Heart right ventricle (tissue), 2 donors: Measurements from ENCODE around the genes CEMP1, ELOB and BICDL2.

DNA sequence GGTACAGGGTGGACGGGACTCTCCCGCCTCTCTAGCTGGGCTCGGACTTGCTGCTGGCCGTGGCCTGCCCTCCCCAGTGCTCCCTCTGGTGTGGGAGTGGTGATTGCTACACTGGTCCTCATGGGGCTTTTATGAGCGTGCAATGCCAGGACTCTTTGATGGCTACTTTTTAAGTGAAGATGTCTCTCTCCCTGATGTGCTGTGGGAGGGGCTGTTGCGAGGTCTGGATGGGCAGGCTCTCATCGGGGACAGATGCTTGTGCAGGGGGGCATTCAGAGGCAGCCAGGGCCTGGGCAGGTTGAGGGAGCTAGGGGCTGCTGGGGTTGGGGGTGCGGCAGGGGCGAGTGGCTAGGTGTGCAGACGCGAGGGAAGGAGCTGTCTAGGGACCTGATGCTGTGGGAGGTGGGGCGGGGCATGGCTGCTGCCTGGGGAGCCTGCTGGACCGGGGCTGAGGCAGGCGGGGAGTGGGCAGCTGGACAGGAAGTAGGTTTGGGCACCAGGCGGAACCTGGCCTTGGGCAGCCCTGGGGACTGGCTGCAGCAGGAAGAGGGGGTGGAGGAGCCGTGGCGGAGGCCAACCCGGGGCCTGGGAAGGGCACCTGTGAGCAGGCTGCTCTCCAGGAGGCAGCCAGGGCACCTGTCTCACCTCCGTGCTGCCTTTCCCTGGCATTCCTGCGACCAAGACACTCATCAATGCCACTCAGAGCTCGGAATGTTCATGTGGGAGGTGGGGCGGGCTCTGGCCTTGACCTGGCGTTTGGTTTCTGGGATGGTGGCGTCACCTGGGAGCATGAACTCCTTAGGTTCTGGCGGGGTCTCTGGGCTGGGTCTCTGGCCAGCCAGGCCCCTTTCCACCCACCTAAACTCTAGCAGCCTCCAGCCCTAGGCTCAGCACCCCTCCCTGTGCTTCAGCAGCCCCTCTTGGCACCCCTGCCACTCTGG is 5.9 kb upstream of the DNASE1L2 start:
- PRO-cap, 2 experiments: no peak in any of the 2 experiments

DNA sequence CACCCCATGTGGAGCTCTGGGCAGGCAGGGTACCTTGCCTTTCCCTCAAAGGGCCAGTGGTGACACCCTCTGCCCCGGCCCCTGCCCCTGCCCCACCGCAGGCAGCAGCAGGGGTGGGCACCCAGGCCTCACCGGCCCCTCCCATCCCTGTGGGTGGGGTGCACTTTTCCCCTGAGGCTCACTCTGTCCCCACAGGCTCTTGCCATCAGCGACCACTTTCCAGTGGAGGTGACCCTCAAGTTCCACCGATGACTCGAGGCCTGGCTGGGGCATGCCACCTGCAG is 1.9 kb downstream of the DNASE1L2 start:
- PRO-cap, 2 experiments: no peak in any of the 2 experiments

DNA sequence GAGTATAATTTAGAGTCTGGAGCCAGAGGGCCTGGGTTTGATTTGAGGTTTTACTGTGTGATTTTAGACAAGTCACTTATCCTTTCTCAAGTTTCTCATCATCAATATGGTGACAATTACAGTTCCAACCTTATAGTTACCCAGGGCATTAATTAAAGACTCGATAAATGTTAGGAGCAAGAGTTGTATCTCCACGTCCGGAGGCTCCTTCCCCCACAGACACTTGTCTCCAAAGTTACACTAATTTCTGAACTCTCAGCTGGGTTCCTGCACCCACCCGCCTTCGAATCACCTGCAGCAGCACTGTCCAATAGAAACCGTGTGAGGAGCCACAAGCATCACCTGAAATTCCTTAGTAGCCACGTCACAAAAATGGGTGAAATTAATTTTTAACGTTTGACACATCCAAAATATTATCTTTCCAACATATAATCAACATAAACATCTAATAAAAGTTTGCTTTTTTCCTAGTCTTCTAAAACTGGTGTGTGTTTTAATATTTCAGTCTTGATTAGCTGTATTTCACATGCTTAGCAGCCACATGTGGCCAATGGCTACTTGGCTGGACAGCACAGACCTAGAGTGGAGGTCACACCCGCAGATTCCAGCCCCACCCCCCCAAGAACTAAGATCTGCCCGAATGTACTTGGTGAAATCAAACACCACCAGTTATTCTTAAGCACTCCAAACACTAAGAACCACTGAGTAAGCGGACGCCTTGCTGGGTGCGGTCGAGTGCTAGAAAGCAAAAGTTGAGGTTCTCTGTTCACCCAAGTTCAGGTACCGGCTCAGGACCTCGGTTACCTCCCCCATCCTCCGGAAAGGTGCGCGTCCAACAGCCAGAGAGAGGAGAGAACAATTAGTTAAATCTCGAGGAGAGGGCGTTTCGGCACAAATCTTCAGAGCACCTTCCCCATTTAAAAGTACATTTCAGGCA is 1.3 kb downstream of the RNPS1 start:
- PRO-cap, 2 experiments: no peak in any of the 2 experiments

DNA sequence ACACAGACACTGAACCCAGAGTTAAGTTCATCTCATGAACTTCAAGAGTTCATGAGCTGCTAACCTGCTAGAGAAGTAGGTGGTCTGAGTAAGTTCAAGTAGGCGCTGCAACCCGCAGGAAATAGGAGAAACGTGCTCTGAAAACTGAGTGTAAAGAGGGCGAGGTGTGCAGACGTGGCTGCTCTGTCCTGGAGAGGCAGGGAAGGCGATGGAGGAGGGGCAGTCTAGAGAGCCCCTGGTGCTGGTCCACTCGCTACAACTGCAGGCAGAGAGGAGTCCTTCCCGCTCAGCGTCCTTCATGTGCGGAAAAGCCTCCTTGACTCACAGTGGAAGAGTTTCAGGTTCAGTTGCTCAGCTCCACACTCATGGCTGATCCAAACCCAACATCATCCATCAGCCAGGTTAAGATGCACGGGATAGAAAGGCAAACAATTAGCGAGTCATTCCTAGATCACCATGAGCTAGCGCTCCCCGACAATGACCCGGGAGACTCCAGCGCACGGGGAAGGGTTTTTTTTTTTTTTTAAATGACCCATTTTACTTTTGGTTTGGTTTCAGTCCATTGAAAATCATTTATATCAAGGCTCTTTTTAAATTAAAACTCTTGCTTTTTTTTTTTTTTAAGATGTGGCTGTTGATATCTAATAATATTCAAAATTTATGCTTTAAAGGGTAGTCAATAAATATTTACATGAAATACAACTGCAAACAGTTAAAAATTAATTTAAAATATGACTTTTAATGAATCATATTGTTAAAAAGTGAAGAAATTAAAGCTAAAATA is 11.9 kb downstream of the ABCA3 start:
- PRO-cap, 2 experiments: no peak in any of the 2 experiments

DNA sequence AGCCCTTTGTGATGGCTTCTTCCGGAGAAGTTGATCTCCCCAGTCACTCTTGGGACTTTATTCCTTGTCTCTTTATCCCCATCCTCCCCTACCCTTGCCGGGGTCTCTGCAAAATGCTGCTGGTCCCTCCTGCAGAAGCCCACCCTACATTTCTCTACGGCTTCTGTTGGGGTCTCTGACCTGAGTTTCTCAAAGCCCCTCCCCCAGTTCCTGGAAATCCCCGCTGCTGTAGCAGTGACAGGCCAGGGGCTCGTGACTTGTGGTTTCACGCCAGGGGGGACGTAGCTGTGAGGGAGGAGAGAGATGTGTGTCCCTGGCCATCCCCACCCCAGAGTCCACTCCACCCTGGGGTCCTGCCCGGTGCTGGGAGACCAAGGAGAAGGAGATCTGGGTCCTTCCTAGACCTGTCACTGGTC is 3.9 kb upstream of the ATP6V0C start:
- PRO-cap, 2 experiments: no peak in any of the 2 experiments

GRCh38 chr16:2530998-2531595 is at the start of gene CEMP1:
TSS of gene CEMP1 (minus strand) at chr16:2531408.
- PRO-cap, 2 experiments: no peak in any of the 2 experiments

GRCh38 chr16:2533425-2533890 is 2.2 kb upstream of the CEMP1 start:
- PRO-cap, 2 experiments: no peak in any of the 2 experiments

DNA sequence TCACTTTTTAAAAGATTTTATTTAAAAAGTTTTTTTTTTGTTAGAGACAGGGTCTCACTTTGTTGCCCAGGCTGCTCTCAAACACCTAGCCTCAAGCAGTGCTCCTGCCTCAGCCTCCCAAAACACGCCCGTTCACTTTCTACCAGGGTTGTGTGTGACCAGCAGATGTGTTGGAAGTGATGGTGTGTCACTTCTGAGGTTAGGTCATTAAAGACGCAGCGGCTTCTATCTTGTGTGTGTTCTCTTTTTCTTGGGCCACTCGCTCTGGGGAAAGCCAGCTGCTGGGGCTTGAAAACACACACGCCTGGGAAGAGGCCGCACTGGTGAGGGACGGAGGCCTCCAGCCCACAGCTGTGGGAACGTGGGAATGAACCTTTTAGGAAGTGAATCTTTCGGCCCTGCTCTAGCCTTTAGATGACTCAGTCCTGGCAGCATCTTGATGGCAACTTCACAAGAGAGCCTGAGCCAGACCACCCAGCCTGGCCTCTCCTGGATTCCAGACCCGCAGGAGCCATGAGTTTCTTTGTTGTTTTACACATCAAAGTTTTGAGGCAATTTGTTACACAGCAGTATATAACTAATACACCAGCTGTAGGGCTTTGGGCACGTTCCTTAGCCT is 2.3 kb upstream of the PDPK1 start:
- PRO-cap, 2 experiments: no peak in any of the 2 experiments

- PRO-cap, 2 experiments: no peak in any of the 2 experiments
Measured at GRCh38 chr16:2586232-2587026, 48.6 kb downstream of the PDPK1 start.

- PRO-cap, 2 experiments: no peak in any of the 2 experiments
Measured at GRCh38 chr16:2668171-2668445, 14.2 kb upstream of the KCTD5 start.

- PRO-cap, 2 experiments: peak in 1 of 2 experiments; most common plus-strand start chr16:2753821 (in 1)
Measured at GRCh38 chr16:2753557-2753959, 1.1 kb downstream of the SRRM2 start.

DNA sequence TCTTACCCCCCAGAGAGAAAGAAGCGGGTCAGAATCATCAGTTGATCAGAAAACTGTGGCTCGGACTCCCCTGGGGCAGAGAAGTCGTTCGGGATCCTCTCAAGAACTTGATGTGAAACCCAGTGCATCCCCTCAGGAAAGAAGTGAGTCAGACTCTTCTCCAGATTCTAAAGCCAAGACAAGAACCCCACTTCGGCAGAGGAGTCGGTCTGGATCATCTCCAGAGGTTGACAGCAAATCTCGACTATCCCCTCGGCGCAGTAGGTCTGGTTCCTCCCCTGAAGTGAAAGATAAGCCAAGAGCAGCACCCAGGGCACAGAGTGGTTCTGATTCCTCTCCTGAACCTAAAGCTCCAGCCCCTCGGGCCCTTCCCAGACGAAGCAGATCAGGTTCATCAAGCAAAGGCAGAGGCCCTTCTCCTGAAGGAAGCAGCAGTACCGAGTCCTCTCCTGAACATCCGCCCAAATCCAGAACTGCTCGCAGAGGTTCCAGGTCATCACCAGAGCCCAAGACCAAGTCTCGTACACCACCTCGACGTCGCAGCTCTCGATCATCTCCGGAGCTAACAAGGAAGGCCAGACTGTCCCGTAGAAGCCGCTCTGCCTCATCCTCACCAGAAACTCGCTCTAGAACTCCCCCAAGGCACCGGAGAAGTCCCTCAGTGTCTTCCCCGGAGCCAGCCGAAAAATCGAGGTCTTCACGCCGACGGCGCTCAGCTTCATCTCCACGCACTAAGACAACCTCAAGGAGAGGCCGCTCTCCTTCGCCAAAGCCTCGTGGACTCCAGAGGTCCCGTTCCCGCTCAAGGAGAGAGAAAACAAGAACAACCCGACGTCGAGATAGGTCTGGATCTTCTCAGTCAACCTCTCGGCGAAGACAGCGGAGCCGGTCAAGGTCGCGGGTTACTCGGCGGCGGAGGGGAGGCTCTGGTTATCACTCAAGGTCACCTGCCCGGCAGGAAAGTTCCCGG is 11.7 kb downstream of the ELOB start:
- PRO-cap, 2 experiments: no peak in any of the 2 experiments

GRCh38 chr16:2766724-2767718 is 10.1 kb downstream of the ELOB start:
- PRO-cap, 2 experiments: no peak in any of the 2 experiments

DNA sequence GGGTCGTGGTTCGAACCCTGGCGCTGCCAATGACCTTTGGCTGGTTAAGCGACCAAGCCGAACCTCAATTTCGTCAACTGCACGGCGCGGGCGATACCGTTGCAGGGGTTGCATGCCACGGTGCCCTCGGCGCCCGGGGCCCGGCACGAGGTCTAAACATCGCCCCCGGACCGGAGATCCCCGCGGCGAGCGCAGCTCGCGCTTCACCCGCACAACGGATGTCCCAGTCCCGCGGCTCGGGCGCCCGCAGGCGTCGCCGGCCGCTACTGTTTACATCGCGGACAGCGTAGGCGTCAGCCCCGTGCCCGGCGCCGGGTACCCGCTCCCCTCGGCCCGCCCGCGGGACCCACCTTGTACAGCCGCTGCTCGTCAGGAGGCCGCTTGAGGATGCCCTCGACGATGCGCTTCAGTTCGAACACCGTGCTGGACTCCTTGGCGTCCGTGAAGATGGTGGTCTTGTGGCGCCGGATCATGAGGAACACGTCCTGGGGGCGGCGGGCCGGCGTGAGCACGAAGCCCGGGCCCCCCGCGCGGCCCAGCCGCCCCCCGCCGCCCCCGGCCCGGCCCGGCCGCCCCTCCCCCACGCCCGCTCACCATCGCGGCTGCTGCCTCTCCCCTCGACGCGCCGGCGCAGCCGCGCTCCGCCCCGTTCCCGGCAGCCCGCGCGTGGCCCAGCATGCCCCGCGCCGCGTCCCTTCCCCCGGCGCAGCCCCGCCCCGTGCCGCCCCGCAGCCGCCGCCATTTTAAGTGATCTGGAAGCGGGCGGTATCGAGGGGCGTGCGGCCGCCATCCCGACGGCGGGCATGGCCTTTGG is at the start of gene ELOB:
TSS of gene ELOB (minus strand) at position 638 of the 814 bp plus-strand sequence.
- PRO-cap, 2 experiments: peak in 2 of 2 experiments; most common plus-strand start position 746 of the sequence (in 2); most common minus-strand start position 632 of the sequence (in 2)

- PRO-cap, 2 experiments: peak in 1 of 2 experiments; most common plus-strand start chr16:2882284 (in 1)
Measured at GRCh38 chr16:2881765-2882475, 1.1 kb upstream of the FLYWCH2 start.

DNA sequence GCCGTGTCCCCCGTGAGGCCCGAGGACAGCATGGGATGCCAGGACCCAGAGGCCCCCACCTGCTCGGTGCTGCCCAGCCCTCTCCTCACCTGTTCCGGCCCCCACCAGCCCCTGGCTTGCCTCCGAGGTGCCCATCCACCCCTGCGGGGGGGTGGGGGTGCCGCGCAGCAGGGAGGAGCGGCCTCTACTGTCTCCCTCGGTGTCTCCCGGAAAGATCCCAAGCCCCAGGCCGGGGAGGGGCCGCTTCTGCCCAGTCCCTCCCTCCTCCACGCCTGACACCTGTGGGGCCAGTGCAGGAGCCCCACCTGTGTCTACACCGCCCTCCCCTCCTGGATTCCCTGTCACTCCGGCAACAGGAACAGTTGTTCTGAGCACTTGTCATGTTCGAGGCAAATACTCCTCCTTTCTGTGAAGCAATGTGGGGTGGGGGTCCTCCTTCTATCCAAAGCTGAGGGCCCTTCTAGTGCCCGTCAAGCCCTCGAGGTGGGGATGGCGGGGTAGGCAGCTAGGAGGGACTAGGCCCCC is 9.0 kb upstream of the KREMEN2 start:
- PRO-cap, 2 experiments: no peak in any of the 2 experiments

GRCh38 chr16:2964589-2965594 is 817 bp downstream of the KREMEN2 start:
- PRO-cap, 2 experiments: no peak in any of the 2 experiments

GRCh38 chr16:2985746-2986547 is 5.7 kb upstream of the PKMYT1 start:
- PRO-cap, 2 experiments: peak in 1 of 2 experiments; most common plus-strand start chr16:2986122 (in 1); most common minus-strand start chr16:2985983 (in 1)

GRCh38 chr16:3029498-3029965 is 5.7 kb downstream of the THOC6 start:
- PRO-cap, 2 experiments: no peak in any of the 2 experiments

DNA sequence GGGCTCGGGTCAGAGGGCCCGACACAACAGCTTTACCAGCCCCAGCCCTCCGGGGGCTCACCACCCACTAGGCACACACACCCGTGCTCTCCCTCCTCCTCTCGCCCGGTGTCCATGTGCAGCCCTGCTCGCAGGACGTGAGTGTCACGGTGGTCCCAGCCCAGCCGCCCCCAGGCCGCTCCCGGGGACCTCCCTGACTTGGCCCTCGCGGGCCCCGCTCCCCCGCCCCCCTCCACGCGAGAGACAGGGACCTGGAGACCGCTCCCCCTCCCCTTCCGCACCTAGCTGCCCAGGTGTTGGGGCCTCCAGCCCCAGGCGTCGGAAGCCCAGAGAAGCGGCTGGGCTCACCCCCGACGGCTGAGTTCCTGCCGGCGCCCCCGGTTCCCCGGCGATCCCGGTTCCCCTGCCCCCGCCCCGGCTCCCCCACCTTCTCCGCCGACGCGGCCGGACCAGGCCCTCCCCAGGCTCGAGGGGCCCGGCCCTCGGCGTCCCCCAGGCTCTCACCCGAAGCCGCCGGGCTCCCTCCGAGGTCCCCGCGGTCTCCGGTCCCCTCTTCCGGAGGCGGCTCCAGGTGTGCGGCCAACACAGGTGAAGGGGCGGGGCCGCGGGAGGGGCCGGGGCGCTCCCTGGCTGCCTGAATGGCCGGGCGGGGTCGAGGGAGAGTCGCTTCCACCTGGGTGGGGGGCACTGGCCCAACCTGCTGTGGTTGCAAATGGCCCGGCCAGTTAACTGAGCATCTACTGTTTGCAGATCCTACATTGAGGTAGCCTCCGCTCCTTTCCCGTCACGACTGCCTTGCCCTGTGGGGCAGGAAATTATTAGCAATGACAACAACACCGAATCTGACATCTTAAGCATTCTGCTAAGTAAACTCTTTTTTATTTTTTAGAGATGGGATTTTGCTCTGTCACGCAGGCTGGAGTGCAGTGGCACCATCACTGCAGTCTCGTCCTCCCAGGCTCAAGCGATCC is at the start of gene BICDL2:
TSS of gene BICDL2 (minus strand) at position 555 of the 971 bp plus-strand sequence.
- PRO-cap, 2 experiments: no peak in any of the 2 experiments